Progenitor cell of endocrine pancreas (in vitro differentiated cells): ENCODE measurements around the genes ADRA2C, MAN2B2 and MRFAP1.

DNA sequence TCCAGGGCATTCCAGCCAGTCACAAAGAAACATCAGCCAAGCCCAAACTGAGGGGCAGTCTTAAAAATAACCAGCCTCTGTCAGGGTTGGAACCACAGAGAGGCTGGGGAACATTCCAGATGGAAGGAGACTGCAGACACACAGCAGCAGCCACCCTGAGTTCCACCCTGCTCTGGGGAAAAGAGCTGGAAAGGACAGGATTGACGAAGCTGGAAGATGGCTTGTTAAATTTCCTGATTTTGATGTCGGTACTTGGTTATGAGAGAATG is 36.5 kb upstream of the HGFAC start:
- PRO-cap: no peak

GRCh38 chr4:3466310-3466924 is 3.3 kb downstream of the DOK7 start:
- PRO-cap: no peak

DNA sequence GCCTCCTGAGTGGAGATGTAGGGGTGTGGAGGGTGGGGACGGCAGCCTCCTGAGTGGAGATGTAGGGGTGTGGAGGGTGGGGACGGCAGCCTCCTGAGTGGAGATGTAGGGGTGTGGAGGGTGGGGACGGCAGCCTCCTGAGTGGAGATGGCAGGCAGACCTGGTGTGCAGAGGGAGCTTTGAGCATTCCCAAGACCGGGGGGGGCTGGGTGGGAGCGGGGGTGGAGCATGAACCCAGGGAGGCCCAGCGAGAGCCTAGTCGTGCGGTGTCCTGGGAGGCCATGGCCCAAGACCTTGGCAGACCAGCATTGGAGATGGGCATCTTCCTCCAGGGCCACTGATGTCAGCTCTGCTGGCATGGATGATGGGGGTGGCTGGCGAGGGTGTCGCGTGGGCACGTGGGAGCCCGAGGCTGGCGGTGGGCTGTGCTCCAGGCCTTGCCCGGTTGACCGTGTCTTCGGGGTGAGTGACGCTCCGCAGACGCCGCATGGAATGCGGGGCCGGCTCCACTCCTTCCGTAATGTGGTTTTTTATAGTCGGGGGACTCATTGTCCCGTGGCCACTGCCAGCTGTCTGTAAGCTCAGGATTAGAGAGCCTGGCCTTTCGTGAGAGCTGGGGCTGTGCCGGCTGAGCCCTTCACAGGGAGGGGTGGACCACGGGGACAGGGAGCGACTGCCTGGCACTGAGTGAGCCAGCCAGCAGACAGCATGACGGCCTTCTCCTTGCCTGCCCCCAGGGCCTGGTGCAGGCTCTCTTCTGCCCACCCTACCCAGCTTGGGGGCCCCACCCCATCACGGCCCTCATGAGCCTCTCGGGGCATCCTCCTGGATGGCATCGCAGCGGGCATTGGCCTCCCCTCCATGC is 20.3 kb downstream of the DOK7 start:
- PRO-cap: no peak

- PRO-cap: no peak
Measured at GRCh38 chr4:3529437-3529886, 2.8 kb downstream of the LRPAP1 start.

- PRO-cap: no peak
Measured at GRCh38 chr4:3707275-3707778, 58.9 kb upstream of the ADRA2C start.

DNA sequence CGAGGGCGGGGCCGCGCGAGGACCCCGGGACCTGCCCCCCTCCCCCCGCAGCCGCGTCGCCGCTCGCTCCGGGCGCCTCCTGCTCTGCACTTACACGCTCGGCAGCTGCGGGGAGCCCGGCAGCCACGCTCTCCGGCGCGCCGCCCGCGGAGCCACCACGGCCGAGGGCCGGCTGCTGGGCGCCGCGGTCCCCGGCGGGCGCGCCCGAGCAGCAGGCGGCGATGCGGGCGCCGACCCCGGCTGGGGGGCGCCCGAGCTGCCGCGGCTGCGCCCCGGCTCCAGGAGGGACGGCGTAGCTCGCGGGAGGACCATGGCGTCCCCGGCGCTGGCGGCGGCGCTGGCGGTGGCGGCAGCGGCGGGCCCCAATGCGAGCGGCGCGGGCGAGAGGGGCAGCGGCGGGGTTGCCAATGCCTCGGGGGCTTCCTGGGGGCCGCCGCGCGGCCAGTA is at the start of gene ADRA2C:
Gene ADRA2C, plus strand, starts transcription at position 89 of the 447 bp plus-strand sequence.
- PRO-cap: bidirectional peak, plus-strand start at position 89 of the sequence, minus-strand start outside the sequence

GRCh38 chr4:3929340-3930027 is 163.3 kb downstream of the ADRA2C start:
- PRO-cap: no peak

DNA sequence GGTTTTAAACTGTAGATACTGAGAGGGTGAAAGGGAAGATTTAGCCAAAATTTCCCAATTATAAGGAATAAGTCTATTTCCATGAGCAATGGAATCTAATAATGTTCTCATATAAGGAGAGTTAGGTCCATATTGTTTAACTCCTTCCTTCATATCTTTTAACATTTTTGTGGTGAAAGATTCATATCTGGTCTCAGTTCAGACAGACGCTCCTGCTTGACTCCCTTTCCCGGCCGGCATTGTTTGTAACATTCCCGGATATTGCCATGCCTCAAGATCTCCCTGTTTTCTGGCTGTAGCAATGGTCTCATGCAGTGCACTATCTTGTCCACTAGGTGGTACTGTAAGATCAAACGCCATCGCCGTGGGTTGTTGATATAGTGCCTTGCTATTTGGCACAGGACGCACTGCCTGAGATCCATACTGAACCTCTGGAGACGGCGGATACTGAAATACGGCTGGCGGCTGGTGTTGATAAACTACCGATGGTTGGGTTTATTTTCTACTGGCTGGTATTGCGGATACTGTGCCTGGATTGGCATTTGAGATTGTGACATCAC is 218.5 kb downstream of the ADRA2C start:
- PRO-cap: no peak

- PRO-cap: no peak
Measured at GRCh38 chr4:4323601-4324431, 33.8 kb downstream of the ZBTB49 start.

- PRO-cap: no peak
Measured at GRCh38 chr4:4492583-4492867, 49.3 kb downstream of the STX18 start.

- PRO-cap: bidirectional peak, plus-strand start at chr4:4541425, minus-strand start at chr4:4541450
Measured at GRCh38 chr4:4540927-4541655, 757 bp downstream of the STX18 start.

DNA sequence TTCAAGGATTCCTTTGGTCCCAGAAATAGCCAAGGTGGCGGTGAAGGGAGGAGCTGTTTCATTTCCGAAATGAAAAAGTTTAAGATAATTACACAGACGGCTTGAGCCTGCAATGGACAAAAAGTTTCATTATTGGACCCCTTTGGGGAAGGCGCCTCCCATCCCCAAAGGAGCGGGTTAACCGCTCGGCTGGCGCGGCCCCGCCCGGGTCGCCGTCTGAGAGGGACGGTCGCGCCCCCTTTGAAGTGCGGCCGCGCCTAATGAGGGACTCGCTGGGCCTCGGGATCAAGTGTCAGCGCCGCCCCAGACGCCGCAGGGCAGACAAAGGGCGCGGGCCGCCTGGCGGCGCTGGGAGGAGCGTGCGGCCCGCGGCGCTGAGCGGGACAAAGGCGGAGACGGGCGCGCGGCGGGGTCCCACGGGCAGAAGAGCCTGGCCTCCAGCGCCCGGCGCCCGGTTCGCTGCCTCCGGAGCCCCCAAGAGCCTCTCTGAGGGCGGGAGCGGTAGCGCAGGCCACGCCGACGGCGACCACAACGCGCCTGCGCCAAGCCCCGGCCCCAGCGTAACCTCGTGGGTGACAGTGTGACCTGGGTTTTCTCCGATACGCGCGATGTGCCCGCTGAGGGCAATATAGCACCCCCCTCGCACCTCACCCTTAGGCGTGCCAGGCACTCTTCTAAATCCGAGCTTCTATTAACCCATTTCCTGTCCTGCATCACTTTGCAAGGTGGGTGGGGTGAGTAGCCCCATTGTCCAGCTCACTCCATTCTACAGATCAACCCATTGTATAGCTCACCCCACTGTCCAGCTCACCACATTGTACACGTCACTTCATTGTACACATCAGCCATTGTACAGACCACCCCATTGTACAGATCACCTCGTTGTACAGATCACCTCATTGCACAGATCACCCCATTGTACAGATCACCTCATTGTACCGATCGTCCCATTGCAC is 33.5 kb upstream of the STX18 start:
- PRO-cap: bidirectional peak, plus-strand start at position 392 of the sequence, minus-strand start at position 242 of the sequence; bidirectional peak, plus-strand start at position 514 of the sequence, minus-strand start at position 488 of the sequence; unidirectional peak, minus-strand start at position 612 of the sequence; unidirectional peak, minus-strand start at position 630 of the sequence

- PRO-cap: no peak
Measured at GRCh38 chr4:5385634-5385934, 322.8 kb downstream of the EVC2 start.

- PRO-cap: no peak
Measured at GRCh38 chr4:5730600-5731535, 19.9 kb downstream of the EVC start.

DNA sequence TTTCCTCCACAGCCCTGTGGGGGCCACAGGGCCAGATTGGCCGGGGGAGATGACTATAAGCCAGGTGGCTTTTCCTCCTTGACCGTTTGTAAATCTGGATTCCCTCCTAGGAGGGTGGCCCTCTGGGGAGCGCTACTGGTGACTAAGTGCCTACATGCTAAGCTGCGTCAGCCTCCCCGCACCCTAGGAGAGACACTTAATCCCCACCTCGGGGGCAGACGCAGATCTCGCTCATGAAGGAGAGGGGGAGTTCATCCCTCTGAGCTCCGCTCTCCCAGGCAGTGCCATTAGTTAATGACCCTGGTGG is 41.4 kb downstream of the EVC start:
- PRO-cap: no peak

- PRO-cap: no peak
Measured at GRCh38 chr4:6200873-6201351, 563 bp upstream of the JAKMIP1 start.

DNA sequence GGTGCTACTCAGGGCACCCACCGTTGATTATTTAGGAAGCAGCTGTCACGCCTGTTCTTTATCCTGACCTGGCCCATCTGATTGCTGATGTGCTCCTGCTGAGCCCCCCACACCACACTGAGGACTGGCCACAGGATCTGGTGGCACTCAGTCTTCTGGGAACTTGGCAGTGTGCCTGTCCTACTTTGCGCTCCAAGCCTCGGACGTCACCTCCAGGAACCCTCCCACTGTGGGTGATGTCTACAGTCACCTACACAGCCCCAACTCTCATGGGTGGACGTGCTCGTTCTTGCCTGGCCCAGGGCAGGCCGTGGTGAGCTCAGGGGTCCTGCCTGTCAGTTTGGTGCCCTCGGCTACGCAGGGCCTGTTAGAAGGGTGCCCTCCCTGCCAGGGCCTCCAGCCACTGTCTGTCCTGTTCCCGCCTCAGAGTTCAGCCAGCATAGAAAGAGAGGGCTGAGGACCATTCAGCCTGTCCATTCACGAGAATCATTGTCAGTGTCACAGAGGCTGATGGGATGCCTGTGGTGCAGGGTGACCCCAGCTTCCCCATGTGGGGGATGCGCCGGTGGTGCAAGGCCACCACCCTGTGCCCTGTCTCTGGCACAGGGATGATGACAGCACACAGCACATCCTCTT is 12.2 kb downstream of the WFS1 start:
- PRO-cap: no peak

GRCh38 chr4:6324618-6325586 is 55.3 kb downstream of the WFS1 start:
- PRO-cap: no peak

- PRO-cap: bidirectional peak, plus-strand start at chr4:6575189, minus-strand start at chr4:6575063
Measured at GRCh38 chr4:6574328-6575816, at the start of gene MAN2B2. Gene MAN2B2 (plus strand): TSS chr4:6575189.

- PRO-cap: bidirectional peak, plus-strand start at chr4:6640686, minus-strand start at chr4:6640495; bidirectional peak, plus-strand start at chr4:6641064, minus-strand start at chr4:6640945; bidirectional peak, plus-strand start at chr4:6641401, minus-strand start at chr4:6641321
Measured at GRCh38 chr4:6640619-6641737, at the start of gene MRFAP1. Gene MRFAP1 (plus strand): TSS chr4:6640685.